H1 (cell line): ENCODE measurements around a stretch of chr13.

DNA sequence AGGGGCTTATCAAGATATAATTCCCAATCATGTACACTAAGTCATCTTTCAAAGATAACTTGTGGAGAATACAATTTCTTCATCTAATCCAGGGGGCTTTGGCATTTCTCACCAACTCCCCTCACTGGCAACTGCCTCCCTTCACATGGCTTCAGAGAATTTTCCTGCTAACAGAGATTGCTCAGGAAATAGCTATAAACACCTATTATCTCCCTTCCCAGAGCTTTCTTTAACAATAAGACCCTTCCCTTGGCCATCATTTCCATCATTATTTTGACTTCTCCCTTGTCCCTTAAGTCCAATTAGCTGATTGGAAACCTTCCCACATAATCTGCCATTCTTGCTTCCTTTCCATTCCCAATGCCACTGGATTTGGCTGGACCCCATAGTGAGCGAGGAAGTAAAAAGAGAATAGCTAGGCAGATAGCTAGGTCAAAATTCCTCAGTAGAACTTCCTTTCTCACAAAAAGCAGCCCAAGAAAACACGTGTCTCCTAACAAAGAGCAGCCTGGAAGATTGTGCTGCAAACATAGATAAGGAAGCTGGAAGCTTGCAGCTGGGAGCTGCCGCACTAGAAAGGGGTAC, 522.0 kb downstream of the IRS2 start:
- RRBS, result no CpG with 5 or more reads among the region's 3 CpGs
CAGE:
- cytosol, long polyA plus RNA, result no peak
- long polyA plus RNA, result no peak
- nucleus, long polyA plus RNA, result no peak

DNA sequence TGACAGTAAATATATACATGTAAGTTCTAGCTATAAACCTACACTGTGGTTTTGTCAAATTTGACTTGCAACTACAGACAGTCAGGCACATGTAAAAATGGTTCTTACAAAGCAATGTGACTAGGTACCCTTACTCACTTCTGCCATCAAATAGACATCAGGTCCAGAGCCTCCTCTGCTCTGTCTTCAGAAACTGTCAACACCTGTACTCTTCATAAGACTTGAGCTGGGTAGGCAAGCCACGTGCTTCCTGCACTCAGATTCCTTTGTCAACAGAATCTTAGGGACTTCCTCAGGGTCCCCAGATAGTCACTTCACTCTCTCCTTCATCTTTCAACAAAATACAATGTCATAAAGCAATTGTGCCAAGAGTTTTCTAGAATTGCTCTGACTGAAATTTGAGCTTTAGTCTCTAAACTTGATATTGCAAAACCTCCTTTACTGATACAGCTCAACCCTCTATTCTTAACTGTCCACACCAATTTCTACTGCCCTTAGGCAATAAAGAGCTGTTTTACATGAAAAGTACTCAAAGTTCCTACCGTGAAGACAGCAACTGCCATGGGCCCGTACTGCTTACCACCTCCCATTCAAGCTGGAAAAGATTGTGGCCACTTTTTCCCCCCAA, 179.9 kb downstream of the IRS2 start:
- RRBS, result no CpG with 5 or more reads among the region's 3 CpGs
CAGE:
- cytosol, long polyA plus RNA, result no peak
- long polyA plus RNA, result no peak
- nucleus, long polyA plus RNA, result no peak

DNA sequence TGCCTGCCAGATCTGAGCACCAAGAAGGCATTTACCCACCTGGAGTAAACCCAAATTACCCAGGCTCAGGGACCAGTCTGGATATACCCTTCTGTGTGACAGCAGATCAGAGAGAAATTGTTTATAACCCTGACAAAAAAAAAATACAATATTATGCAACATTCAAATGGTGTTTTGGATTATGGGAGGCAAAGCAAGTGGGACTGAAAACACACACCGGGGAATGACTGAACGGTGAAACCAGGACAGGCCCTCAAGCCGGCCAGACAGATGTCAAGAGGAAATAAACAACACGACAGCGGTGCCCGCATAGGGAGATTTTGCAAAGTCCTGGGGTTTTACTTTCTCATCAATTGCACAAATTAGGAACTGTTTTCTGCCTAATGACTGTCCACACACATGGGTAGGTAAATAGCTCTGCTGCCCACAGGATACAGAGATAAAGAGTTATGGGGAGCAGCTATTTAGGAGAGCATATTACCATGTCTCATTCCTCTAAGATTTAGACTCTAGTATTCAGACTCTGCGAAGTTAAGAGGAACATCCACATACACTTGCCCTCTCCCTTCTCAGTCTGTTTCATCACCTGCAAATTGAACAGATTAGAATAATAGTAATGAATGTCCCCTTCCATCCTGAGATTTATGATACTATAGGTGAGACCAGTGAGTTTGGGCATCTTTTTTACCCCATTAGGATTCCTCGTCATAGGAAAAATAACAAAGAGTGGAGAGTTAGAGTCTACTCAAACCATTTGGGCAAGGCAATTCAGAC, 134.4 kb downstream of the IRS2 start:
- RRBS, result no CpG with 5 or more reads among the region's 8 CpGs
CAGE:
- cytosol, long polyA plus RNA, result no peak
- long polyA plus RNA, result no peak
- nucleus, long polyA plus RNA, result no peak

DNA sequence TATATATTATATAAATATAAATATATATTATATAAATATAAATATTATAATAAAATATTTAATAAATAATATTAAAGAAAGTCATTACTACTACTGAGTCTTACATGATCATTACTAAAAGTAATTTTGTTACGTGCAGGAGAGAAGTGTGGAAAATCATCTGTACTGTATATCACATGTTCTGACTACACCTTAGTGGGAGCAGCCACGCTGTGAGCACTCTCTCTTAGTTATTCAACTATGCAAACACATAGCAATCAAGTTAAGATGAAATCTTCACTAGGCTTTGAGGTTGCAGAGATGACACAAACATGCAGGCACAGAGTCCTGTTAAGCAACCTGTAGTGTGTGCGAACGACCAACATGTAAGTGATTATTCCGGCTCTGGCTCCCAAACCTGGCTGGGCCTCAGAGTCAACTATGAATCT, 91.6 kb downstream of the IRS2 start:
- RRBS, result no CpG with 5 or more reads among the region's 5 CpGs
CAGE:
- cytosol, long polyA plus RNA, result no peak
- long polyA plus RNA, result no peak
- nucleus, long polyA plus RNA, result no peak

DNA sequence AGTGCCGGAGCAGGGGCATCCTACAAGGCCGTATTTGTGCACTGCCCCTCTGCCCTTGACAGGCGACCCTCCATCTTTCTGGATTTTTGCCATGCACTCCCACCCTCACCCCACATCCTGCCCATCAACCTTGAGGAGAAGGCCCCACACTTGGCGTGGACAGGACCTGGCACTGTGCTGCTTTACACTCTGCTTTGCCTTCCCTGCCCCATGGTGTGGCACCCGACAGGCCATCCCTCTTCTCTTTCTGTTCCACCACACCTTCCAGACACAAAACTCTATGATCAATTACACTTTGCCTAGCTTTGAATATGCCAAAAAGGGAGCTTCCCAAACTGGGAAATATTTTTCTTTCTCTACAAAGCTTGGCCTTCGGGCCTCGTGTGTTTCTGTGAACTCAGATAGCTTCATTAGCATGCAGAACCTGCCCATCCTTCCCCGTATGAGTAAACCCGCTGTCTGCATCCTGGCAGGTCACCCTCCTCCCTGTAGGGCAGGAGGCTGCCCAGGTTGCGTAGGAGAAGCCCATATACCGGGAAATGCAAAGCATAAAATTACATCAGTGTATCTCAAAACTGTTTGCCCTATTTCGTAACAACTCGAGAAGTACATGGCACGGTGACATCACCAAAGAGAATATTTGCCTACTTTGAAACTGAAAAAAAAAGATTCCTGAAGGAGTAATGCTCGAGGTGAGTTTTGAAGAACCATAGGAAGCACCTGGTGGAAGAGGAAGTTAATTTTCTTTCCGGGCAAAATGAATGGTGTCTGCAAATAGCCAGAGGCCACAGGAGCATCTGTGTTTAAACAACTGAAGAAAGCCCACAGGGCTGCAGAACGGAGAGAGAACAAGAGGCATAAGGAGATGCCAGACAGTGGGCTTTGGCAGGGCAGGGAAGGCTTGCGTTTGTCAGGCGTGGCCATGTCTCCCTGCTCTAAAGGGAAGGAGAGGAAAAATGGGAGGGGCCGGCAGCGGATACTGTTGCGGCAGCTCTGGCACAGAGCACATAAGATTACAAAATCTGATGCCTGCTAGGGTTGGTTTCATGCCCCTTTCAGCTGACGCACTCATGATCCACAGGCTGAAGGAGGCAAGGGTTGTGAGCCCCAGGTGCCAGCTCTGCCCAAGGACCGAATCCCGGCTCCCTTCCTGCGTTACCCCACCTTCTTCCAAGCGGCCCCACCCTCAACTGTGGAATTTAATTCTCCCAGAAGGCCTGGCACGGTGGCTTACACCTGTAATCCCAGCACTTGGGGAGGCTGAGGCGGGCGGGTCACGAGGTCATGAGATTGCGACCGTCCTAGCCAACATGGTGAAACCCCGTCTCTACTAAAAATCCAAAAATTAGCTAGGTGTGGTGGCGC, 81.5 kb downstream of the IRS2 start:
- RRBS, result no CpG with 5 or more reads among the region's 35 CpGs
CAGE:
- cytosol, long polyA plus RNA, result no peak
- long polyA plus RNA, result no peak
- nucleus, long polyA plus RNA, result no peak

DNA sequence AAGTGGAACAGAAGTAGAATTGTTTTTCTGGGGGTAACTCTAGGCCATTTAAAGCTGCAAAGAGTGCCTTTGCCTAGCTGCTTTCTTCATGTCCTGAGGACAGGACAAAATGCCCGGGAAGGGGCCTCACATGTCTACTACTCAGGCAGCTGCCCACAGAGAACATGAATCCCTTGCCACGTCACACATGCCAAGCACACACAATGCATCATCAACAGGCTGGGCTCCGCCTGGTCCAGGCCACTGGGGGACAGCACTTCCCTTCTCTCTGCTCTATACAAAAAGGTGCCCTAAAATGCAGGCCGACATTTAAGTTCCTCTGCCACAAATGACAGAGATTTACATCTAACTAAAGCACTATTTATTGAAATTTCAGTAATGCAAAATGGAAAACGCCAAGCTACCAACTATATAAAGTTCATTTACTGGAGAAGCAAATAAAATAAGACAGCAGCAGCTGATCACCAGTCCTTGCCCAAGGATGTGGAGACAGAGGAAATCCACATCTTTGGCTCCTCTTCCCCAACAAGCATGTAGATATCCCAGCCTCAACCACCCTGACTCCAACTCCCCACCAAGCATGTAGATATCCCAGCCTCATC, 21.4 kb downstream of the IRS2 start:
- RRBS, result no CpG with 5 or more reads among the region's 5 CpGs
CAGE:
- cytosol, long polyA plus RNA, result no peak
- long polyA plus RNA, result no peak
- nucleus, long polyA plus RNA, result no peak

DNA sequence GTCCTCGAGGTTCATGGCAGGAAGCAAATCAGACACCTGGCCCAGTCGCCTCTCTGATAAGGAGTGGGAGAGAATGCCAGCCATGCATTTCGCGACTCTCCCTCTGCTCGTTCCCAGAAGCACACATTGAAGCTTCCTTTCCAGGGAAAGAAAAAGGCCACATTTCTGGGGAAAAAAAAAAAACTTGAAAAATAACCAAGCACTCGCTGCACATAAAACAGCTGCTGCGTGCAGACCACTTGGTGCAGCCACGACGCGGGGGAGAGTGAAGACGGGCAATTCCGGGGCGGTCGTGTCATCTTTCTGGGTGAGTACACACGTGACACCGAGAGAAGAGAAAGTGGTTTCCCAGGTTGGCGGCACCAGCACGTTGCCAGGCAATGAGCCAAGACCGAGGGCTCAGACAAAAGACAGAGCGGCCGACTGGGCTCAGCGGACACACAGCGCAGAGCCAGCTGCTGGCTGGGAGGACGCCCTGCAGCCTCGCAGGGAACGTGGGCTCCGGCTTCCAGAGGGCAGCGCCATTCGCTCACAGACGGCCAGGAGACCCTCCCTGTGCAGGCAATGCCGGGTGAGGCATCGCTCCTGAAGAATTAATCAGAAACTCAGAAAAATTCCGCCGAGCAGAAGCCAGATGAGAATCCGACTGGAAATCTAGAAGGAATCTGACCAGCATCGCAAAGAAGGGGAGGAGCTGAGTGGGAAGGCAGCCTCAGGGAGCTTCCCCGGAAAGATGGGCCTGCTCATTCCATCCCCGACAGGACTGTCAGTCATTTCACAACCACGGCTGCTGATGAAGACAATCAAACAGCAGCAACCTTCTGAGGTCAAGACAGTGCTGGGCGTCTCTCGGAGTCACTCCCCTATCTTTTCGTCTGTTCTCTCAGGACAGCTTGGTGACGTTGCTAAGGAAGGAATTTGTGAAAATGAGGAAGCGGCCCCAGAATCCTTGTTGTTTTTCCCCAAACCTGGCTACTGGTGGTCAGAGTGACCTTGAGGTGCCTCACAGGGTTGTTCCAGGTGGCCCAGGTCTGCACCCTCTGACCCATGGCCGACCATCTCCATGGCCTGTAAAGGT, 83.3 kb upstream of the IRS2 start:
- RRBS, result 91% methylated on average over 5 of the region's 45 CpGs
CAGE:
- cytosol, long polyA plus RNA, result no peak
- long polyA plus RNA, result no peak
- nucleus, long polyA plus RNA, result no peak

DNA sequence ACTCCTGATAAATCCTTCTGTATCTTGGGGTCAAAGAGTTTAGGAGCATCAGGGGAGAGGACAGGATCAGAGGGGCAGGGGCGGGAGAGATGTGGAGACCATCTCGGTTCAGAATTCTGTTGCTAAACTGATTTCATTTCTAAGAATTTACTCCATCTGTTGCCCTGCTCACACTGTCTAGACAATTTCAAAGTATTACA, 88.3 kb upstream of the IRS2 start:
- RRBS, result no CpG with 5 or more reads among the region's 2 CpGs
CAGE:
- cytosol, long polyA plus RNA, result no peak
- long polyA plus RNA, result no peak
- nucleus, long polyA plus RNA, result no peak

GRCh38 chr13:110106783-110107265, 200.1 kb downstream of the COL4A1 start:
- RRBS, result no CpG with 5 or more reads among the region's 4 CpGs
CAGE:
- cytosol, long polyA plus RNA, result no peak
- long polyA plus RNA, result no peak
- nucleus, long polyA plus RNA, result no peak

- RRBS, result no CpG with 5 or more reads among the region's 14 CpGs
CAGE:
- cytosol, long polyA plus RNA, result no peak
- long polyA plus RNA, result no peak
- nucleus, long polyA plus RNA, result no peak
Observed at GRCh38 chr13:110192785-110193249, 114.1 kb downstream of the COL4A1 start.

DNA sequence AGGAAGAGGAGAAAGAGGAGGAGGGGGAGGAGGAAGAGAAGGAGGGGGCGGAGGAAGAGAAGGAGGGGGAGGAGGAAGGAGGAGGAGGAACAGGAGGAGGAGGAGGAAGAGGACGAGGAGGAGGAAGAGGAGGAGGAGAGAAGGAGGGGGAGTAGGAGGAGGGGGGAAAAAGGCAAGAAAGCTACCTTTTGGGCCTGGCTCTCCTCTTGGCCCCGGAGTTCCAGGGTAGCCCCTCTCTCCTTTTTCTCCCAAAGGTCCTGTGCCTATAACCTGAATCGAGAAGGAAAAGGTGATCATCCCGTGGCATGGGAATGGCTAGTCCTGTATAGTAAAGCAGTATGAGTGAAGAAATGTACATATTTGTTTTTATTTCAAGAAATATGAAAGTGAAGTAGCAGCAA, 105.7 kb downstream of the COL4A1 start:
- RRBS, result no CpG with 5 or more reads among the region's 5 CpGs
CAGE:
- cytosol, long polyA plus RNA, result no peak
- long polyA plus RNA, result no peak
- nucleus, long polyA plus RNA, result no peak

GRCh38 chr13:110248003-110248330, 59.0 kb downstream of the COL4A1 start:
- RRBS, result 89% methylated on average over 4 of the region's 14 CpGs
CAGE:
- cytosol, long polyA plus RNA, result no peak
- long polyA plus RNA, result no peak
- nucleus, long polyA plus RNA, result no peak

DNA sequence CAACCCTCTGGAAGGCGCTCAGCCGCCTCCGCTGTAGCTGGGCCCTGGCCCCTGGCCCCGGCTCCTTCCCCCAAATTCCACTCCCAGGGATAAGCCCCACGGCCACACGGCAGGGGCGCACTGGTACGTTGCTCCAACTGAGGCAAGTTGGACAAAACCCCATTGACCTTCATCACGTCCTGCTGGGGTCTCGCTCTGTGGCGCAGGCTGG, 58.7 kb downstream of the COL4A1 start:
- RRBS, result no CpG with 5 or more reads among the region's 11 CpGs
CAGE:
- cytosol, long polyA plus RNA, result no peak
- long polyA plus RNA, result no peak
- nucleus, long polyA plus RNA, result no peak

GRCh38 chr13:110262959-110263451, 44.0 kb downstream of the COL4A1 start:
- RRBS, result no CpG with 5 or more reads among the region's 7 CpGs
CAGE:
- cytosol, long polyA plus RNA, result no peak
- long polyA plus RNA, result no peak
- nucleus, long polyA plus RNA, result no peak

DNA sequence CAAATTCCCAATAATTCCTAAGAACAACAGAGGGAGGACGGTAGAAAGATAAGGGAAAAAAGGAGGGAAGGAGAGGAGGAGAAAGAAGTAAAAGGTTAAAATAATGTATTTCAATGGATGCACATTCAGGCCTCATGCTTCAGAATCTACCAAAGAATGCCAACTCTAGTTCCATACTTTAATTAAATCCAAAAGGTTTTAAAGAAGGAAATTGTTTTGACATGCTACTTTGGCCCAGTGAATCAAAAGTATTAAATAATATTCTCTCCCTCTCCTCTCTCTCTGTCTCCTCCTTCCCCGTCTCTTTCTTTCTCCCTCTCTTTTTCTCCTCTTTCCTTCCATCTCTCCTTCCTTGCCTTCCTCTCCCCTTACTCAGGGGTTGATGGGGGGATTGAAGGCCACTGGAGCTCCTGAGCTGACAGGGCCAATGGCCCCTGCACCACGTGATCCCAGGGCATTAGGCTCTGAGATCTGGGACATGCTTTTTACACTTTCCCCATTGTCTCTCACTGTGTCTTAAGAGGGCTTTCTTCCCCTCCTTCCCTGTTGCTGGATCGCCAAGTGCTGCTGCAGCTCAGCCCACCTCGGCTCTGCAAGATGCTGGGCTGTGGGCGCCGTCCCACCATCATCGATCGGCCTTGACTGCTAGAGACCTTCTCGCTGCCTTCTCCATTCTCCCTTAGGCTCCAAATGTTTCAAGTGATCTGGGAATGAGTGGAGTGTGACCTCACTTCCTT, 42.4 kb downstream of the COL4A1 start:
- RRBS, result no CpG with 5 or more reads among the region's 10 CpGs
CAGE:
- cytosol, long polyA plus RNA, result no peak
- long polyA plus RNA, result no peak
- nucleus, long polyA plus RNA, result no peak

- RRBS, result no CpG with 5 or more reads among the region's 5 CpGs
CAGE:
- cytosol, long polyA plus RNA, result no peak
- long polyA plus RNA, result no peak
- nucleus, long polyA plus RNA, result no peak
Observed at GRCh38 chr13:110290291-110290813, 16.6 kb downstream of the COL4A1 start.

DNA sequence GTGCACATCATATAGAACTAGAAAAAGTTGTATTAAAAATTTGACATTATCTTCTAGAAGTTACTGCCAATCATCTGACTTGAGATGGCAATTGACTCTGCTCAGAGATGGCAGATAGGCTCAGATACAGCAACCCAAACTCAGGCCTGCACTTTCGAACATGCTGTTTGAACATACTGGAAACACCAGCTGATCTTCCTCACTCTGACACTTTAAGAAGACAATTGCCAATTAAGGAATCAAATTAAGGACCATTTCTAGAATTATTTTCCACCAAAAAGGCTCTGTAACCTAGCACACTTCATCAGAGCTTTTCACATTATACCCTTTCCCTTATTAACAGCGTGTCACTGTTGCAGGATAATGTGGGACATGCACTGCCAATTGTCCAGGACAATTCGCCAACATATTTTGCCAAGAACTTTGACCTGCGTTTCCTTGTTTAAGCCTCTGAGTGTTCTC, 13.5 kb downstream of the COL4A1 start:
- RRBS, result no CpG with 5 or more reads among the region's 4 CpGs
CAGE:
- cytosol, long polyA plus RNA, result no peak
- long polyA plus RNA, result no peak
- nucleus, long polyA plus RNA, result no peak

DNA sequence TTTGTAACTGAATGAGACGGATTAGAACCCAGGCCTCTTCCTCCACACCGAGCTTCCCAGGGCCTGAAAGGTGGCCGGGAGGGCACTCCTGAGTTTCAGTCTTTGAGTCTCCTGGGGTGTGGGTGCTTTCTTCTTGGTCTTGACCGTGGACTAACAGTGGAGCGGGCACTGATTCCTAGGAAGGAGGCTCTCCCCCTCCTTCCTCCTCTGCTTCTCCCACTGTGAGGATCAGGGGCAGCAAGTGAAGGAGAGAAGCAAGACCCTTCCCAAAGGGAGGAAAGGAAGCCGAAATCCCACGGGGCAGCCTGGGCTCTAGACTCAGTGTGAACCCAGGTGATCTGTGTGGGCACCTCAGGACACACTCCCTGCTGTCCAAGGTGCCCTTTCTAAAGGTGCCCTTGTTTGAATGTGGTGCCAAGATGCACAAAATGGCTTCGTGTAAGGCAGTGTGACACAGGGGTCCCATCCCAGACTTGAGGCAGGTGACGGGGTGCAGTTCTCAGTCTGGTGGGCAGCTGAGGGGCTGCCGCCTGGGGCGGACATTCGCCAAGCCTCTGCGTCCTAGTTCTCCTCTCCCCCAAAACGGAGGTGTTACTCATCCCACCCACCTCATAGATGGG, 4.0 kb downstream of the COL4A2 start:
- RRBS, result no CpG with 5 or more reads among the region's 14 CpGs
CAGE:
- cytosol, long polyA plus RNA, result no peak
- long polyA plus RNA, result no peak
- nucleus, long polyA plus RNA, result no peak

GRCh38 chr13:110328699-110329166, 21.6 kb downstream of the COL4A2 start:
- RRBS, result no CpG with 5 or more reads among the region's 7 CpGs
CAGE:
- cytosol, long polyA plus RNA, result no peak
- long polyA plus RNA, result no peak
- nucleus, long polyA plus RNA, result no peak

DNA sequence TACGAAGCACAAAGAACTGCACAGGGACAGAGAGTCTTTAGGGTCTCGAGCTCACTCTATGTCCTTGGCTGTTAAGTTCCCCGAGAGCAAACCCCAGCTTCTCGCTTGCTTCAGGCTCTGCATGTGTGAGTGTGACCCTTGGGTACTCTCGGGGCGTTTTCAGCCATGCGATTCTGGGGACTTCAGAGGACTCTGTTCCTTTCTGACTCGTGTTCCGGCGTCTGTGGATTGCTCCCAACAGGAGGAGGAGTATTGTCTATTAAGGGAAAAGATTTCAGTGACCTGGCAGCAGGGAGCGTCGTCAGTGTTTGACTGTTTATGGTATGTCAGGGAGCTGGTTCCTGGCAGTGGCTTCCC, 33.6 kb downstream of the COL4A2 start:
- RRBS, result no CpG with 5 or more reads among the region's 12 CpGs
CAGE:
- cytosol, long polyA plus RNA, result no peak
- long polyA plus RNA, result no peak
- nucleus, long polyA plus RNA, result no peak